T-cell (primary cell): ENCODE results near the gene AHCYL1.

GRCh38 chr1:109192471-109193097 lies 21.1 kb upstream of the SARS1 start:
- PRO-cap, 7 experiments = no peak in any of the 7 experiments

- PRO-cap, 7 experiments = no peak in any of the 7 experiments
Observed at GRCh38 chr1:109263626-109264042, 14.3 kb downstream of the CELSR2 start.

DNA sequence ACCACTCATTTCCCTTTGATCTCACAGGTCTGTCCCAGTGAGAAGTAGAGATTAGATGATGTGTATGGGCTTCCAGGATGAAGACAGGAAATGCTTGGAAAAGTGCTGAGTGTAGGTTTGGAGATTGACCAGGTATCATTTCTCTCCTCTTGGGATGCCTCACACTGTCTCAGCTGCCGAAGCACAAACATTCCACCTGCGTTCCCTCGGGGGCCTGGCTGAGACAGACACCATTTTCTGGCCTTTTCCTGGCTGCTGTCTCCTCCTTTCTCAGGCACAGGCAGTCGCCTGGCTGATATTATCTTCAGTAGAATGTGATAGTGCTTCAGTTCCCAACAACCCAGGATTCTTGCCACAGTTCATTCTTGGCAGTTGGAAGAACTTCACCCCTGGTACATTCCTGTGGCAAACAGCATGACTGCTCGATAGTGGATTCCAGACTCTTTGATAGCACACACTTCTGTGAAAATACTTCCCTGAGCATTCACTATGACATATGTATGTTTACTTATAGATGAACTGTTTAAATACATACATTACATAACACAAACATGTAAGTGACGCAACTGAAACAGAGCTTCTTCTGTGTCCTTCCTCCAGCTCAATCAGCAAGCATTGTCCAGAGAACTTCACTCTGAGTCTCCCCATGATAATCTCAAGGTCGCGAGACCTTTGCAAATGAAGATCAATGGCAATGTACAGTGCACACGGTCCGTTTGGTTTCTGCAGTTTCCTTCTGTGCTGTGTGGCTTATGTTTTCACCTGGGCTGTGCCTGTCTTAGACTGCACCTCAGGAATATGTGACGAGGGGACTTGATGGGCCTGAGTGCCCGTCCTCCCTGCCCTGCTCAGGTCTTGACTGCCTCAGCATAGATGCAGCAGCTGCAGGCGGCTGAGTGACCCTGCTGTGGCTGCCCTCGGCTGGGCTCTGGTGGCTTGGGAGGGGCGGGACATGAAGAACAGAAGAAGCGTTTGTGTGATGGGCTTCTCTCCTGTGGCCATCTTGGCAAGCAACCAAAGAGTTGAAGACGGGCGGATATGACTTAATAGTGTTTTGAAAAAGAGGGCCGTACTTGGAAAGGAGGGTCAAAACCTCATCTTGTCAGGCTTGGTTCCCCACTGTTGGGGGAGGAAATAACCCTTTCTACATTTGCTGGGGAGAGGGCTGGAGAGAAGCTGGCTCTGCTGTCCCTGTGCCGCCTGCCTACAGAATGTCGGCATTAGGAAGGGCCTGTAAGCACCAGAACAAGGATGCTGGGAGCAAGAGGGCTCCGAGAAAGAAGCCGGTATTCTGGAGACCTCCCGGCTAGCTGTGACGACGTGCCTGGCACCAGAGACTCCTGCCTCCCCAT lies 7.4 kb downstream of the MYBPHL start:
- PRO-cap, 7 experiments = no peak in any of the 7 experiments

DNA sequence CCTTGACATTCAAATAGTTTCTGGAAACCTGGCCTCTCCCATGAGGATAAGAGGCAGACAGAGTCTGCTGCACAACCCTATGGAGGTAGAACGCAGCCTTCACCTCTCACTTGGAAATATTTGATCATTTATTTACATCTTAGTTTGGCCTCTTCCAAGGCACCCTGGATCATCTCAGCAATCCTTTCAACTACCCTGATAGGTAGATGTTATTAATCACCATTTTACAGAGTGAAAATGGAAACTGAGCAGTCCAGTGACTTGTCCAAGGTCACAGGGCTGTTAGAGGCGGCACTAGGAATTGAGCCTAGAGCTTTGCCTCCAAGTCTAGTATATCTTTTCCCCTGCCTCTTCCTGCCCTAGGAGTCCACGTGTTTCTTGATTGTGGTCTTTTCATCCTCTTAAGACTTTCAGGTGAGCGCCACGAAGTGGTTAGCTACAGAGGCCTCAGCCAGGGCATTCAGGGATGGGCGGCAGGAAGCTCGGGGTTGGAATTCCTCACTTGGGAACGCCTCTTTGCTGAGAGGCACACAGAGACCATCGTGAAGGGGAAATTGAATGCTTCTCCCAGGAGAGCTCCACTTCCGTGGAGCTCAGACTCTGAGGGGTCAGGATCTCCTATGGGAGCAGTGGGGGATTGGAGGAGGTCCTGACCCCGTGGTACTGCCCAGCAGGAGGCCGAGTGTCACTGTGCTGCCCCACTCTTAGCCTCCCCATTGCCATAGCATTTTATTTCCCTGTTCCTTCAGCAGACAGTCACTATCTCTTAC lies 903 bp downstream of the MYBPHL start:
- PRO-cap, 7 experiments = no peak in any of the 7 experiments

- PRO-cap, 7 experiments = no peak in any of the 7 experiments
Observed at GRCh38 chr1:109350416-109351171, 43.8 kb upstream of the MYBPHL start.

DNA sequence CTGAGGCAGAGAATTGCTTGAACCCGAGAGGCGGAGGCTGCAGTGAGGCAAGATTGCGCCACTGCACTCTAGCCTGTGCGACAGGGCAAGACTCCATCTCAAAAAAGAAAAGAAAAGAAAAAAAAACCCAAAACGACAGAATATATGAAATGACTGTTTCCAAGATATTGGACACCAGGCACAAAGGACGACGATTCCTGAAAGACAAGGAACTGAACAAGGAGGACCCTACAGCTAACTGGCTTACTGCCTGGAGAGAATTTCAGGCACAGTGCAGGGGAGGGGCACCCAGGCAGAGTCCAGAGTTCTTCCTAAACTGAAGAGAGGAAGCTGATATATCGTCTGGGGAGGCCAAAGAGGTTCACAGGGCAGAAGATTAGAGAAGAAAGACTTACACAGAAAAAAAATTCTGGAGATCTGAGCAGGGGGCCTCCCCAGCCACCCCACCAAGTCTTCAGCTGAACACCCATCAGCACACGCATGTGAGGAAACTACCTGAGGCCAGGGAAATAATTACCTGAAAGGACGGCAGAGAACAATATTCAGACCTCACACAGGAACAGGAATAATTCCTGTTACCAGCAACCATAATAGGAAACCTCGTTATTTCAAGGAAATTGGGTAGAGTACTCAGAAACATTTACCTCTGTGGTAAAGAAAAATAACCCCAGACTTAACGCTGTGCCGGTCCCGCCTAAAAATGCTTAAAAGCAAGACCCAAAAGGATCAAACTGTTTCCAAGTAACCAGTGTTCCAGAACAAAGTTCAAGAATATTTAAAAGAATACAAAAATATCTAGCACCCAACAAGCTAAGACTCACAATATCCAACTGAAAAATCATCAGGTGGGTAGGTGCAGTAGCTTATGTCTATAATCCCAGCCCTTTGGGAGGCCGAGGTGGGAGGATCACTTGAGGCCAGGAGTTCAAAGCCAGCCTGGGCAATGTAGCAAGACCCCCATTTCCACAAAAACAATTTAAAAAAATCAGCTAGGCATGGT lies 24.5 kb downstream of the SORT1 start:
- PRO-cap, 7 experiments = no peak in any of the 7 experiments

GRCh38 chr1:109395206-109395560 lies 2.5 kb downstream of the SORT1 start:
- PRO-cap, 7 experiments = no peak in any of the 7 experiments

DNA sequence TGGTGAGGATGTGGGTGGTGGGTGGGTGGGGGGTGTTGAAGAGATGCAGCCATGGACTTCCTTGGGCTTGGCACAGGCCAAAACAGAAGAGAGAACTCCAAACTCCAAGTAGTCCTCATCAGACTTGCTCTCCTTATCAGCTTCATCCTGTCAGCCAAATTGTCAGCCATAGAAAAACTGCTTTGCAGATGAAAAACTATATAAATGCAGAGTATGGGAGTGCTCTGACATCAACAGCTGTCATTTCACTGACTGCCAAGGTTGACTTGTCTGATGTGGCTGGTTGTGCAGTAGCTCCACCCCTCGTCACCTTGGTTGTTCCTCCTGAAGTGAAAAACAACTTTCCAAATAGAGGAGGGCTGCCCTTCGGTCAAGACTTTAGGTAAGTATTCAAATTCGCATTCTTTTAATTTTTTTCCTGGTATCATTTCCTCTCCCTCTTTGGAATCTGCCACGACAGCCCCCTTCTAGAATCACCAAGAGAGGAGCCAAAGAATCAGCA lies 7.0 kb downstream of the AMIGO1 start:
- PRO-cap, 7 experiments = peak in 7 of 7 experiments; most common plus-strand start position 347 of the sequence (in 7); most common minus-strand start position 177 of the sequence (in 7)

GRCh38 chr1:109620767-109621343 lies 1.2 kb downstream of the AMPD2 start:
- PRO-cap, 7 experiments = peak in 7 of 7 experiments; most common plus-strand start chr1:109621142 (in 6); most common minus-strand start chr1:109620948 (in 7)

GRCh38 chr1:109767011-109767289 lies 3.2 kb upstream of the EPS8L3 start:
- PRO-cap, 7 experiments = no peak in any of the 7 experiments

- PRO-cap, 7 experiments = no peak in any of the 7 experiments
Observed at GRCh38 chr1:109773646-109774005, 9.9 kb upstream of the EPS8L3 start.

DNA sequence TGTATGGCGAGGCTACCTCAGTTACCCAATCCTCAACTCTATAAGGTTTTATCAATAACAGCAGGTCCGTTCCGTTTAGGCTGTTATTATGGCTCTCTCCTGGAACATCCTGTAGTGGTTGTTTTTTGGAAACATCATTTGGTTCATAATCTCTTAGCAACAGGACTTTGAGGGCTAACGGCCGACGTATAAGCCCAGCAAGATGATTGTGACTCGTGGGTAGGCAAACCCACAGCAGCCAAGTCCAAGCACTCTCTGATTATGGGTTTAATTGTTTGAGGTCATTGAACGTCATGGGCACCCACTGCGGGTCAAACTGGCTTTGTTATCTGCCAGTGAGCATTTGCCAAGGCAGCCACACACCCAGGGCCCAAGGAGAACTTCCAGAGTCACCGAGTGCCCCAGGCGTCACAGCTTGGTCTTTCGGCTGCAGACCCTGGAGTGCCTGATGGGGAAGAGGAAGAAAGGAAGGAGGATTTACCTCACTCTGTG lies 30.6 kb upstream of the EPS8L3 start:
- PRO-cap, 7 experiments = no peak in any of the 7 experiments

DNA sequence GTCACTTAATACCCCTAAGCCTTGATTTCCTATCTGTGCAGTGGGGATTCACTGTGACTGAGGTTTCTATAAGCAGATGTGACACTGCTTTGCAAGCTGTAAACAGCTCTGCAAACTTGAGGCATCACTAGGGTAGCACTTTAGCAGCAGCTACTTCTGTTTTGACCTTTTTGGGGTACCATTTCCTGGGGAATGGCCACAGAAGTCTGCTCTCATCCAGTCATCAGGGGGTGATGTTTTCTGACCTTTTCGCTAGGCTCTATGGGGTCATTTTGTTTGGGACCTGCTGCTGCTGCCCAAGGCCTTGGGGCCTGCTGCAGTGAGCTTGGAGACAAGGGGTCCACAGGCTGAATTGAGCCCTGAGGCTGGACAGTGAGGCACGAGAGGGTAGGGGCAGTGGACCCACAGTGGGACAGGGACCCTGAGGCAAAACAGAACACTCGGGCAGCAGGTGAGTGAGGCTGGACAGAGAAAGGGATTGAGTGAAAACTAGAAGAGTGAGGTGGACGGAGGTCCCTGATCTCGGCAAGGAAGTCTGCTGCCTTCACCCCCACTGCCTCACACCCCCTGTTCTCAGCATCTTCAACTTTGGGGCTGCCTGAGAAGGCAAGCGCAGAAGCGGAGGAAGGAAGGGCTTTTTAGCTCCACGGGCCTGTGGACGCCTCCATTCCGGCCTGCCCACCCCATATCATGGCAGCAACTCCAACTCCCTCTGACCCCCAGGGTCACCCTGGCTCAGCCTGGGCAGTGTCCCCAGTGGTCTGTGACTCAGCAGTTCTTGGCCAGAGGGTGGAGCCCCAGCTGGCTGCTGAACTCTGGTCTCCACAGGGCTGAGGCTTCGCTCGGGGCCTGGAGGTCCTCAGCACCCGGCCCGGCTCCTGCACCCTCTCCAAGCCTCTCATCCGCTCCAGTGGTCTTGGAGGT lies 59.8 kb upstream of the EPS8L3 start:
- PRO-cap, 7 experiments = no peak in any of the 7 experiments

GRCh38 chr1:109864019-109864796 lies 46.4 kb upstream of the CSF1 start:
- PRO-cap, 7 experiments = peak in 1 of 7 experiments; most common plus-strand start chr1:109864594 (in 1)

GRCh38 chr1:109978061-109978315 lies 6.6 kb upstream of the AHCYL1 start:
- PRO-cap, 7 experiments = no peak in any of the 7 experiments

DNA sequence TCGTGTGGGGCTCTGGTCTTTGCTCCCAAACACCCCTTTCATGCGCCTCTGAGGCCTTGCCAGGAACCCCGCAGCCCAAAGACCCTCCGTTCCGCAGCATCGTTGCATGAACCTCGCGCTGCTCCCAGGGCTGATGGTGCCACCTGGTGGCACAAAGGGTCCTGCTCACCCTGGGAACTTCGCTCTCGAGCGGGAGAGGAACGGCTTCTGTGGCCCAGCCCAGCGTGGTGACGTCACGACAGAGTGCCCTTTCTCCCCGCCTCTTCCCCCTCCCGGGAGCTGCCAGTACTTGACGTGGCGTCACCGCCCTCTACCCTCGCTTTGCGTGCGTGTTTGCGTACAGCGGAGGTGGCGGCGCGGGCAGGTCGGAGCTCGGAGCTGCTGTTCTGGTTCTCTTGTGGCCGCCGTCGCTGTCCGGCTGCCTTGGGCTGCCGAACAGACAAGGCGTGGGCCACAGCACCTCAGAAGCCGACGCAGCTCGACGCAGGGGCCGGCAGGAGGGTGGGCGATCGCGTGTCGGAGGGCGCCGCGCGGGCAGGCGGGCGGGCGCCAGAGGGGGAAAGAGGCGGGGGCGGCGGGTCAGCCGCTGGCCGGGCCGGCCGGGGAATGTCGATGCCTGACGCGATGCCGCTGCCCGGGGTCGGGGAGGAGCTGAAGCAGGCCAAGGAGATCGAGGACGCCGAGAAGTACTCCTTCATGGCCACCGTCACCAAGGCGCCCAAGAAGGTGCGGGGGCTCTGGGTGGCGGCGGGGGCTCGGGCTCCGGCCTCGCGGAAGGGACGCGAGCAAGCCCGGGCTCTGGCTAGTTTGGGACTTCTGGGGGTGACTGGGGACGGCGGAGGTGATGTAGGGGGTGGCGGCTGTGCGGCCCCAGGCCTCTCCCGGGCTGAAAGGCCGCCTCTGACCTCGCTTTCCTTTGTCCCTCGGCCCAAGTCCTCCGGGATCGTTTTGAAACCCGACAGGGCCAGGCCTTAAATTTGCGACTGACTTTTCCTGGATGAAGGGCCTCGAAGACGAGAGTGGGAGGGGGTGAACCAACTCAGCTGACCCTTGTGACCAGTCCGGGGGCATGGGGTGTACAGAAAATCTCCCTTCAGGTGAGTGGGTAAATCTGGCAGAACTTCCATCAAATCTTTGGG lies at the start of gene AHCYL1:
Gene AHCYL1, plus strand, starts transcription at position 319 of the 1,139 bp plus-strand sequence.
- PRO-cap, 7 experiments = peak in 7 of 7 experiments; most common plus-strand start position 340 of the sequence (in 3); most common minus-strand start position 117 of the sequence (in 3)

GRCh38 chr1:109997125-109998141 lies 12.9 kb downstream of the AHCYL1 start:
- PRO-cap, 7 experiments = no peak in any of the 7 experiments

- PRO-cap, 7 experiments = no peak in any of the 7 experiments
Observed at GRCh38 chr1:110023038-110023572, 11.3 kb upstream of the STRIP1 start.

- PRO-cap, 7 experiments = no peak in any of the 7 experiments
Observed at GRCh38 chr1:110027890-110028169, 6.6 kb upstream of the STRIP1 start.

DNA sequence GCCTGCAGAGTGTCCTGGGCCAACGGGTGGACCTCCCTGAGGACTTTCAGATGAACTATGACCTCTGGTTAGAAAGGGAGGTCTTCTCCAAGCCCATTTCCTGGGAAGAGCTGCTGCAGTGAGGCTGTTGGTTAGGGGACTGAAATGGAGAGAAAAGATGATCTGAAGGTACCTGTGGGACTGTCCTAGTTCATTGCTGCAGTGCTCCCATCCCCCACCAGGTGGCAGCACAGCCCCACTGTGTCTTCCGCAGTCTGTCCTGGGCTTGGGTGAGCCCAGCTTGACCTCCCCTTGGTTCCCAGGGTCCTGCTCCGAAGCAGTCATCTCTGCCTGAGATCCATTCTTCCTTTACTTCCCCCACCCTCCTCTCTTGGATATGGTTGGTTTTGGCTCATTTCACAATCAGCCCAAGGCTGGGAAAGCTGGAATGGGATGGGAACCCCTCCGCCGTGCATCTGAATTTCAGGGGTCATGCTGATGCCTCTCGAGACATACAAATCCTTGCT lies 16.6 kb downstream of the ALX3 start:
- PRO-cap, 7 experiments = no peak in any of the 7 experiments